Colon Carcinoma Metastatic in the Brain (tissue), 2 donors: Measurements from ENCODE around the genes IL6ST and ANKRD55.

DNA sequence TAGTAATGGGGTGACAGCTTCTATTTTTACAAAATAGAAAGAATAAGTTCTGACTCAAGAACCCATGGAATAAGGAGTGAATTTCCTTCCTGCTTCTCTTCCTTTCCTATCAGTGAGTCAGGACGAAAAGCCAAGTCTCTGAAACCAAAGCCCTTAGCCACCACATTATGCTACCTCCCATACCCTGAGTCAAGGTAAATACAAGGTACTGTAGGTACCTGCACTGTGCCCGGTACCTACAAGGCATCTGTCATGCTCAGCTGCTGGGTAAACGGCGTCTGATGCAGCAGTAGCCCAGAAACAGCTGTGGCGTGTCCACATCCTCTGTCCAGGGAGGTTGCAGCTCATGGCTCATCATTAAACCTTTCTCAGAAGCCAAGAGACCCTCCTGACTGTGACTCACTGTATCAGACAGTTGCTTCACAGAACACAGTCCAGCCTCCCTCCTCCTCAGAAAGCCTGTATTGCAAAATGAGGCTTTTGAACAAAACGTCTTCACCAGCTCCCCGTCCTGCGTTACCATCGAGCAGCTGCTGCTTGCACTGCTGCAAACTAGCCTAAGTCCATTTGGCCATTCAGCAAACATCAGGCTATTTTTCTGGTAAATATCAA is 84.1 kb downstream of the ESM1 start:
- PRO-cap, 2 experiments: no peak in any of the 2 experiments

DNA sequence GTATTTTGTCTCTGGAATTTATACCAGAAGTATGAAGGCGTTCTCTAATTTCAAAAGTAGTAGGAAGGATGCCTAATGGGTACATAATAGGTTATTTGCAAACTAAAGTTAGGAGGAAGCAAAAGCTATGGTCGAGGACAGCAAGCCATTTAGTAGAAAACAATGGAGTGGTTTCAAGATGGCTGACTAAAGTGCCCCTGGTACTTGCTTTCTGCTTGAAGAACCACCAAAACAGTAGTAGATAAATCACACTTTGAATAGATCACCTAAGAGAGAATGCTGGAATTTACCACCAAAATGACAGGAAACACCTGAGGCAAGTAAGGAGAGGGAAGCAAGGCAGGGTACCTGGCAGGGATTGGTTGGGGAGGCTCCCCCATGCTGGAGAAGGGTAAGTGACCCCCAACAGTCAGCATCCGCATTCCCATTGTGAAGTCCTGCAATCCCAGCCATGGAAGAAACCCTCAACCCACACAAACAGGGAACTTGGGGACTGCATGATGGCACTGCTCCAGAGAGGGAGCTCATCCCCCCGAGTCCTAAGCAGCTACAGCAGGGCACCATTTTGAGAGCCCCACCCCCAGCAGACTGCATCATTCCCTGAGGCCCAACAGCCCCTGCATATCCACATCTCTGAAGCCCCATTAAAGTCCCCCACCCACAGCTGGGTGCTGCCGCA is 105.5 kb downstream of the PLPP1 start:
- PRO-cap, 2 experiments: no peak in any of the 2 experiments

DNA sequence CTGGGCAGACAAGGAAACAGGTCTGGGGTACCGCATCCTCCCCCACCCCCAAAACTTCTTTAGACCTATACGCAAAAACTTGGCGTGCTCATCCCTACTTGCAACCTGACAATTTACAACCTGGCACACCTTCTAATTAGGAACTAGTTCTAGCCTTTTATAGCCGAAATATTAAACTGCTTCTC is 907 bp downstream of the PLPP1 start:
- PRO-cap, 2 experiments: no peak in any of the 2 experiments

DNA sequence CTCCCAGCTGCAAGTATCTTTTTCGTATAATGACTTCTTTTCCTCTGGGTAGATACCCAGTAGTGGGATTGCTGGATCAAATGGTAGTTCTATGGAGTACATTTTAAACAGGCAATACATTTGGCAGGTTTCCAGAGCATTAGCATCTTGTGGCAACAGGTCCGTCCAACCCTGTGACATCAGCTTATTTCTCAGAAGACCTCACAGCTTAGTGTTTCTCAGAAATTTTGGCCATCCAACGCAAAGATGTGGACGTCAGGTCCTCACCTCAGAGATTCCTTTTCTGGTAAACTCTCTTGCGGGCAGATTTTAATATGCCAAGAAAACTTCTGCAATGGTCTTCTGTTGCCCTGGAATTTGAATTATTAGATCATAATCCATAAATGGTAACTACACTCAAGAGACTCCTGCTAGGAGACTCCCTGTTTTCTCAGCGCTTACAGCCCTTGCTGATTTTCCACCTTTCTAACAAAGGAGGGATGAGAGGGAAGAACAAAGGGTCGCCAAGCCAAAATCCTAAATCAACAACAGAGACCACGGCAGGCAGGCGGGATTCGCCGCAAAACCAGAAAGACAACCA is 34.0 kb upstream of the PLPP1 start:
- PRO-cap, 2 experiments: no peak in any of the 2 experiments

DNA sequence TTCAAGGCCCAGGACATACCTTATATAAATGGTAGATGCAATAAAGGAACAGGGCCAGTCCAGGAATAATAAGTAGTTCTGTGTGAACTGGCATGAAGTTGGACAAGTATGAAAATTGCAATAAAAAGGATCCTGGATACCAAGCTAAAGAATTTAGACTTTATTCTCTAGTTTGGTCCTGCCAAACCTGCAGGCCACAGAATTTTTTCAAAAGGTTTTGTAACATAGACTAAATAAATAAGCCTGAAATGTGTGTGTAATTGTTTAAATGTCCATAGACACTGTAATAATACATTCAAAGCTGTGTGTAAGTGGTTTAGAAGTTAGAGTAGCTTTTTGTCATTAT is 75.7 kb upstream of the PLPP1 start:
- PRO-cap, 2 experiments: no peak in any of the 2 experiments

GRCh38 chr5:55939541-55940503 is 54.9 kb downstream of the IL6ST start:
- PRO-cap, 2 experiments: no peak in any of the 2 experiments

DNA sequence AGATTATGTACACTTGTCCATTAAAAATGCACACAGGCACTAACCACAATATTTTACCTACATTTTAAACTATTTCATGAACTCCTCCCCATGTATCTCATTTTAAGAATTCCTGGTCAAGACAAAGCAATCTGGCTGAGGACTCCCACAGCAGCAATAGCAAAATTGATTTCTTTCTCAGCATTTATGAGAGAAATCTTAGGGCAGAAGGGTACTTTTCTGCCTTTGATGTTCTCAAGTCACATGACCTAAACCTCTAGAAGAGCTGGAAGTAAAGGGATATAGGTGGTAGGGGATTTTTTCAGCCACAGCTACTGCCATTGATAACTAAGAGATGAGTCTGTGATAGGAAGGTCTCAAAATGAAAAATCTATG is 35.7 kb downstream of the IL6ST start:
- PRO-cap, 2 experiments: no peak in any of the 2 experiments

DNA sequence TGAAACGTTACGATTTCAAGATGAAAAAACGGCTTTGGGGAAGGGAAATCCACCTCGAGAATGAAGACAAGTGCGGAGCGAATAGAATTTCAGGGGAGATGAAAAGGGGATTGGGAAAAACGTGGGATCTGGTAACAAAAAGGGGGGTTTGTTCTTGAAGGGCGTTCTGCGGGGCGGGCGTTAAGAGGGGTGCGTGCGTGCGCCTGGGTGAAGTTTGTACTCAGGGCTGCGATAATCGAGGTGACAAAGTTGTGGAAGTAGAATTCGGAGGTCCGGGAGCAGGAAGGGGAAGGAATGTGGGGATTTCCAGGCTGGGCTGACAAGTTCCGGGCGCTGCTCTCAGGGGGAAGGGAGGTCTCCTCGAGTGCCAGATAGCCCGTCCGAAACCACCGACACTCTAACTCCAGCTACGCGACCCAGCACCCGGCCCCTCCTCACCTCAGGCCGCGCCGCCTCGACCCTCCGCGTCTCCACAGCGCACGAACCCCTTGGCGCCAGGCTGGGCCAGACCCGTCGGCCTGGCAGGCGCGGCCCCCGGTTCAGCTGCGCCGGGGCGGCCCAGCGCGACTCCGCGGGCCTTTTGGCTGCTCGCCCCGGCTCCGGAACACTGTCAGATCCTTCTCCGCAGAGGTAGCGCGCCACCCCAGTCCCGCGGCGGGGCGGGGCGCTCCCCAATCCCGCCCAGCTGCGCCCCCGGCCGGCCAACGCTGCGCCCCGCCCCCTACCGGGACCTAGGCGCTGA is at the start of gene IL6ST:
Gene IL6ST (minus strand): TSS at position 618 of the 742 bp plus-strand sequence.
- PRO-cap, 2 experiments: peak in 2 of 2 experiments; most common plus-strand start position 260 of the sequence (in 1); most common minus-strand start position 220 of the sequence (in 1)

GRCh38 chr5:56052986-56053260 is 58.2 kb upstream of the IL6ST start:
- PRO-cap, 2 experiments: no peak in any of the 2 experiments

- PRO-cap, 2 experiments: no peak in any of the 2 experiments
These were observed 103.2 kb upstream of the IL6ST start for GRCh38 chr5:56097947-56098284.

DNA sequence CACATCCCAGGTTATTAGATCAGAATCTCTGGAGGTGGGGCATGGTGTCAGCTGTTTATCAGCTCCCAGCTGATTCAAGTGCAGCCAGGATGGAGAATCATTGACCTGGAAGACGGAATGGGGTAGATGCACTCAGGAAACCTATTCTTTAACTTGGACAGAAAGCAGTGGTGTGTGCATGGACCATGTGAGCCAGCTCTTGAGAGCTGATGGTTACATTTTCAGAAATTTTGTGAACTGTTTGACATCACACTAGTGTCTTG is 108.2 kb upstream of the IL6ST start:
- PRO-cap, 2 experiments: no peak in any of the 2 experiments

GRCh38 chr5:56154869-56155472 is 78.2 kb downstream of the ANKRD55 start:
- PRO-cap, 2 experiments: no peak in any of the 2 experiments

GRCh38 chr5:56156589-56157723 is 76.2 kb downstream of the ANKRD55 start:
- PRO-cap, 2 experiments: no peak in any of the 2 experiments

DNA sequence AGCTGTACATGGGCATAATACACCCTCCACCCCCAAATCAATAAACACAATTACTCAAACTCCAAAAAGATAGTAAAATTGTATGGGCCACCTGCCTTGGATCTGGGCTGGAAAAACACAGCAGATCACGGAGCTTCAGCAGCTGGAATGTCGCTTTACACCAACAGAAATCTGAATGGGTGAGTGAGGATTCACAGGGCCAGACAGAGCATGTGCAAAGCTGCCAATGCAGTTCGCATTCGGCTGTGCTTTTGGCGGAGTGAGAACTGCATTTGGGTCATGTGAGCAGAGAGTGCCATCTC is at the start of gene ANKRD55:
Gene ANKRD55 (minus strand): TSS at position 185 of the 302 bp plus-strand sequence.
- PRO-cap, 2 experiments: no peak in any of the 2 experiments

DNA sequence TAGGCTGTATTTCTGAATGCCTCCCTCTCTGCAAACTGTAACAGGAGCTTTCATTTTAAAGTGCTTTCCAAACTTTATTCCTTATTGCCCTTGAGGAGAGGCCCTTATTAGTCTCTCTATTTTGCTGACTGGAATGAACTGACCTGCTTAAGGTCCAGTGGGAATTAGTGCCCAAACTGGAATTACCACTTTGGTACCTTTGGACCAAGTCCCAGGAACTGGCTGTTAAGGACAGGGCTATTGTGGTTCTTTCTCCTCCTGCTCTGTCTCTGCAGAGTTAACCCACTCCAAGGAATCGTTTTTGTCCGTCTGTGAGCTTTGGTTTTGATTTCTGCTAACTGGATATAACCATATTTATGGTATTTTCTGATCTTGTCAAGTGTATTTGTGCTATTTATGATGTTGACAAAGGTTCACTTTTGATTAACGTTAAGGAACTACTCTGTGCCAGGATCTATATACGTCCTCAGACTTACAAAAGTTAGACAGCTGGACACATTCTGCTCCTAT is 189.0 kb upstream of the ANKRD55 start:
- PRO-cap, 2 experiments: no peak in any of the 2 experiments

DNA sequence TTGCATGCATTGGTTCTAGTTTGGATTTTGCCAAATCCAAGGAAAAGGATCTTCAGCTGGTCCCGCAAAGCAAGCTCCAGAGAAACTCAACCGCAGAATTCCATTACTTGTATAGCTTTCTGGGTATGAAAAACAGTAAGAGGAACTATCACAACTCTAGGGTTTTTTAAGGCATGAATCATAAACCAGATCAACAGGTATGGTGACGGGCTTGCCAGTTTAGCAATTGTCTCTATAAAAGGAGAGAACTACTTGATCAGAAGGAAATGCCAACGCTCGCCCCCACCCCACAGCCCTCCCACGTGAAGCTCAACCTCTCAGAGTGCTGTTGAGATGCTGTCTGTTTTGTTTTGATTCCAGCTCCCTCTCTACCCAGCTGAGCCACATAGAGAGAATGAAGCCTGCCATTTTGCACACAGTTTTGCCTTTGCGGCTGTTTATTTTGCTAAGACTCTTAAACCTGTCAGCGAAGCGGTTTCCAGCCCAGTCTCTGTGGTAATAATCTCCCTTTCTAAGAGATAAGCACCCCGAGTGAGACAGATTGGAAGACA is 257.8 kb upstream of the ANKRD55 start:
- PRO-cap, 2 experiments: peak in 1 of 2 experiments; most common plus-strand start position 320 of the sequence (in 1)

- PRO-cap, 2 experiments: no peak in any of the 2 experiments
These were observed 271.7 kb upstream of the ANKRD55 start for GRCh38 chr5:56504887-56505210.

DNA sequence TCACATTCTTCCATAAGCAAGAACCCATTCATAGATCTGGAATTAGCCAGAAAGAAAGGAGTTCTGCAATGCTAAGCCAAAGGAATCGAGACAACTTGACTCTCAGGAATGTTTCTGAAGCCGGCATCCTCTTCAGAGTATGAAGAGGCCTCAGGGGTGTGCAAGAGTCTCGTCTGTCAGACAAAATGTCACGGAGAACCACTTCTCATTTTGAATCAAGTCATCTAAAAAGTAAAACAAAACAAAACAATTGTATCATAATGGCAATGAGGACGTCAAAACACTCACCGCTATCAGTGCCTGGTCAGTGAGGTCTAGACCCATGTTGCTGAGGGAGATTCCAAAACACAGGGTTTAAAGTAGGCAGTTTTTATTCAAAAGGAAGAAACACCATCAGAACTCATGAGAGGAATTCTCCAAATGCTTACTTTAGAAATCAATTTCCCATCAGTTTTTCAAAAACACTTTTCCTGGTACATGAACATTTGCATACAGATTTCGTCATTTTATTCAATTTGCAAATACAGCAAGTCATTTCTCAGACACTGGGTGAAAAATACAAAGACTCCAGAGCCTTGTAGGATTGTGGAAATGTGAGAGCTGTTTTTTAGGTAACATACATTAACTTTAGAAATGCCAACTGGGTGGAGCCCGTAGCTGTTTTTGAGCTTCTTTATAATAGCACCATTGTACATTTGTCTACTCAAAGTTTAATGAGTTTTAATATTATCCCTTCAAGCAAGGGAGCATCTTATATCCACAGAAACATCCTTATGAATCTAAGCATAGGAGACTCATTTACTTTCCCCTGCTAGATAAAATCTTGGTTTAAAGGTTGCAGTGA is 89.5 kb upstream of the MAP3K1 start:
- PRO-cap, 2 experiments: no peak in any of the 2 experiments

DNA sequence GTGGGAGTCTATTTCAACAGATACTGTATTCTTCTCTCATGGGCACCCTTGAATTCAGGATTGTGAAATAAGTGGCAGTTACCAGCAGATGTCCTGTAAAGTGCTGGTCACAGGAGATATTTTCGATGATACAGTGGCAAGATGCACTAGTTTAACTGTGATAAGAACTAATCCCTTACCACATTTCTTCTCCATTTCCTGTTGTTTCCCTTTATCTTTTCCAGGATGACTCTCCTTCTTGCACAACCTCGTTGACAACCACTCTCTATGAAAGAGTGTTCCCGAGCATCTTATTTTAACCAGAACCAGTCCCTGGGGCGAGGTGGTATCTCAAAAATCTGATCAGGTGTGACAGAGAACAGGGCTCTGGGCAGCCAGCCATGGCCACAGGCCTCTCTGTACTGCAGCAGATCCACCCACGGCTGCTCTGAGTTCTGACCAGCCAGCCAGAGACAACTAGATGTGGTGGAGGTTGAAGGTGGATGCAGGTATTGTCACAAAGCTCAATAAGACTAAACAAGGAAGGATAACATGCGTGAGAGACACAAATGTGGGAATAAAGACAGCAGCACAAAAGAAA is 51.3 kb upstream of the MAP3K1 start:
- PRO-cap, 2 experiments: no peak in any of the 2 experiments

DNA sequence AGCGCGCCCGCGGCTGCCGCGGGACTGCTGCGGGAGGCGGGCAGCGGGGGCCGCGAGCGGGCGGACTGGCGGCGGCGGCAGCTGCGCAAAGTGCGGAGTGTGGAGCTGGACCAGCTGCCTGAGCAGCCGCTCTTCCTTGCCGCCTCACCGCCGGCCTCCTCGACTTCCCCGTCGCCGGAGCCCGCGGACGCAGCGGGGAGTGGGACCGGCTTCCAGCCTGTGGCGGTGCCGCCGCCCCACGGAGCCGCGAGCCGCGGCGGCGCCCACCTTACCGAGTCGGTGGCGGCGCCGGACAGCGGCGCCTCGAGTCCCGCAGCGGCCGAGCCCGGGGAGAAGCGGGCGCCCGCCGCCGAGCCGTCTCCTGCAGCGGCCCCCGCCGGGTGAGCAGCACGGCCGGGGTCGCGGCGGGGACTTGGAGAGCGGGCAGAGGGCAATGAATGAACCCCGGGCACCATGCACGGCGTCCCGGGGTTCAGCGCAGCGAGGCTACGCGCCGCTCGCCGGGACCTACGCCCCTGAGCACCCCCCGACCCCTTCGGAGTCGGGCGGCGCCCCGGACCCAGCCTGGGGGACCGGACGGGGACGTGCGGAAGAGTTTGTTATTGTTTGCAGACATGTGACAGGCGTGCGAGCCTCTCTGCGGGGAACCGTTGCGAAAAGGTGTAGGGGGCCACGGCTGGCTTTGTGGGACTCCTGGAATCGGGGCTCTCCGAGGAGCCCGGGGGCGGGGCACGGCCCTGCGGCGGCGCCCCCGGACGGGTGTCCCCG is 511 bp downstream of the MAP3K1 start:
- PRO-cap, 2 experiments: peak in 2 of 2 experiments; most common plus-strand start position 314 of the sequence (in 1); most common minus-strand start position 278 of the sequence (in 2)